ENCODE results near the gene SNX6.

DNA sequence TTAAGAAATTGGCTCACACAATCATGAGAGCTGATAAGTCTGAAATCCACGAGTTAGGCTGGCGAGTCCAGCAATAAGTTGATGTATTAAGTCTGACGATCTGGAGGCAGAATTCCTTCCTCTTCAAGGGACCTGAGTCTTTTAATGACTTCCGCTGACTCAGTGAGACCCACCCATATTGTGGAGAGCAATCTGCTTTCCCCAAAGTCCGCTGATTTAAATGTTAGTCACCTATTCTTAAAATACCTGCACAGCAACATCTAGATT is 97.8 kb downstream of the SPTSSA start:
- PRO-cap: no peak
CAGE:
- cytosol, long polyA minus RNA: no peak
- cytosol, long polyA plus RNA: no peak
- long polyA plus RNA: no peak
- nucleus, long polyA minus RNA: no peak
- nucleus, long polyA plus RNA: no peak

DNA sequence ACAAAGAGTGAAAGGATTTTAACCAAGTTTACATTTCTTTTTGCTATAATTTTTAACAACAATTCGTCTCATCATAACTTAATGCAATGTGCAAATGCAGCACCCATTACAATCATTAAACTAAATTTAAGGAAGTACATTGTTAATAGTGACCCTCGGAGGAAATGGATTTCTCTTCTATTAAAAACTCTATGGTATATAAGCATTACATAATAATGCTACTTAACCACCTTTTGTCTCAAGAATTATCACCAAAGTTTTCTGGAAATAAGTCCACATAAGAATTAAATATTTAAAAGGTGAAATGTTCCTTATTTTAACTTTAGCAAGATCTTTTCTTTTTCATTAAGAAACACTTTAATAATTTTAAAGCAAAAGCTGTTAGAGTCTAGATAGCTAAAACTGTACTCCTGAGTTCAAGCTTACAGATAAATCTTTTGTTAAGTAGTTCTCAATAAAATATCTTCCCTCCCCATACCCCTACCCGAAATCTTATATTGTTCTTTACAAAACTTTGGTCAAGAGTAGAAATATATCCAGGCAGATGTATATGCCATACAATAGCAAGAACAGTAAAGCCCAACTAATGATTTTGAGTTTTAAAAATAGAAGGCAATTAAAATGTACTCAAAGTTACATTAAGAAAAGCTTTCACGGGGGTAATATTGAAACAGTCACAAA is 27.6 kb downstream of the SPTSSA start:
- PRO-cap: no peak
CAGE:
- cytosol, long polyA minus RNA: start-site peak on the minus strand centred at position 4 of the sequence, 123 bp wide, 7 reads; start-site peak on the minus strand centred at position 219 of the sequence, 19 bp wide, 7 reads
- cytosol, long polyA plus RNA: start-site peak on the minus strand centred at position 470 of the sequence, 11 bp wide, 137 and 143 reads in 2 replicates
- long polyA plus RNA: no peak
- nucleus, long polyA minus RNA: no peak
- nucleus, long polyA plus RNA: start-site peak on the minus strand centred at position 486 of the sequence, 45 bp wide, 59 and 57 reads in 2 replicates

GRCh38 chr14:34629321-34630333 is at the start of gene SNX6:
Gene SNX6, minus strand, starts transcription at chr14:34630148.
- PRO-cap: bidirectional peak, plus-strand start at chr14:34630224, minus-strand start at chr14:34630140
CAGE:
- cytosol, long polyA minus RNA: start-site peak on the minus strand at chr14:34630122-34630148, 119 reads
- cytosol, long polyA plus RNA: start-site peak on the minus strand at chr14:34630121-34630187, 1,243 and 1,430 reads in 2 replicates
- long polyA plus RNA: start-site peak on the minus strand at chr14:34630115-34630162, 1,453 and 1,038 reads in 2 replicates
- nucleus, long polyA minus RNA: start-site peak on the minus strand at chr14:34630120-34630150, 913 reads
- nucleus, long polyA plus RNA: start-site peak on the minus strand at chr14:34630114-34630159, 753 and 872 reads in 2 replicates

DNA sequence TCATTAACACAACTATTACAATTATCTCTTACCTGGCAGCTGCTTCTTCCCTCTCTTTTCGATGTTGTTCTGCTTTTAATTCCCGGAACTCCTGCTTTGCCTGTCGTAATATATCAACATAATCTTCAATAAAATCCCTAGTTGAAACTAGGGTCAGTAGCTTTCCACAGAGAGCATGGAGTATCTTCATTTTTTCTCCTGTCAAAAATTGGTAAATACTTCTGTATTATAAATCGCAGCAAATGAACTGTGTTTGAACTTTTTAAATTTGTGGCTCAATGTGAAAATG is 69.3 kb upstream of the CFL2 start:
- PRO-cap: no peak
CAGE:
- cytosol, long polyA minus RNA: start-site peak on the minus strand centred at position 134 of the sequence, 8 bp wide, 20 reads
- cytosol, long polyA plus RNA: no peak
- long polyA plus RNA: no peak
- nucleus, long polyA minus RNA: no peak
- nucleus, long polyA plus RNA: no peak

DNA sequence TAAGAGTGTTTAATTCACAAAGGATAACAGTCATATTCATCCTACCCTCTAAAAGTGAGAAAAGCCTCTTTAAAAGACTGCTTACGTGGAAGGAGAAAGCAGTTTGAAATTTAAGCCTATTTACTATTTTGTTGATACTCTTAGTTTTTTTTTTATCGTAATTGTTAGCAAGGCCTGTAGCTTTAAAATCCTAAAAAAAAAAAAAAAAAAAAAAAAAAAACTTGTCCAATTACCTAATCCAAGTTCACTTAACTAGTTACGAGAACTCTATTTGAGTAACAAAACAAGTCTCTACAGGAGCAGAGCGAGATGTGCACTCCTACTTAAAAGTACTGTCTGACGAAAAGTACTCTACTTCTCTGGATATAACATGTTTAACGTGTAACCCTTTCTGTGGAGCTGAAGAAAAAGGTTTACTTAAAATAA is 2.4 kb downstream of the BAZ1A start:
- PRO-cap: unidirectional peak, plus-strand start at position 302 of the sequence
CAGE:
- cytosol, long polyA minus RNA: no peak
- cytosol, long polyA plus RNA: no peak
- long polyA plus RNA: no peak
- nucleus, long polyA minus RNA: no peak
- nucleus, long polyA plus RNA: no peak

DNA sequence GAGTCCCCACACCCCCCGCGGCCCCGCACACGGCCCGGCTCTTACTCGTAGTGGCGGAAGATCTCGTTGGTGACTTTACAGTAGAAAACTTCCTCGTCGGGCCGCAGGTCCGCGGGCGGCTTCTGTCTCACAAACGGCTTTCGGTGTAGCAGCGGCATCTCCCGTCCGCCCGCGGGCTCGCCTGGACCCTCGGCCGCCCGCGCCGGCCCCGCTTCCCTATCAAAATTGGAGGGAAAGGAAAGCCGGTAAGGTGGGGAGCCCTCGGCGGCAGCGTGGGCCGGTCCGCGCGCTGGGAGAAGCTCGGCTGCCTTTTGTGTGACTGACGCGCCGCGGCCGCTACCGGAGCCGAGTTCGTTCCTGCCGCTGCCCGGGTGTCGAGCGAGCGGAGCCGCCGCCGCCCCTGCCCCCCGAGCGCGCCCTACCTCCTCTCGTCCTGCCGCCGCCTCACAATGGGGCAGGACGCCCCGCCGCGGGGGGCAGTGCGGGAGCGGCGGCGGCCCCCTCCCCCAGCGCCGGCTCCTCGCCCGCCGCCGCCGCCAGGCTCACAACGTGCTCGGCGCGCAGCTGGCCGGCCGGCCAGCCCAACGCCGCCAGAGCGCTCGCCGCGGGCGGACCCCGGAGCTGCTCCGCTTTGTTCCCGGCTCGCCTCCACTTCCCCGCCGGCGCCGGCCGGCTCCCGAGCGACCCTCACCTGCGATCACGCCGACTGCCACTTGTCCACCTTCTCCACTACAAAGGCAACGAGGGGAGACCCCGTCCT is 533 bp downstream of the BAZ1A start:
- PRO-cap: bidirectional peak, plus-strand start at position 106 of the sequence, minus-strand start outside the sequence; bidirectional peak, plus-strand start at position 547 of the sequence, minus-strand start at position 451 of the sequence
CAGE:
- cytosol, long polyA minus RNA: no peak
- cytosol, long polyA plus RNA: no peak
- long polyA plus RNA: no peak
- nucleus, long polyA minus RNA: start-site peak on the minus strand centred at position 439 of the sequence, 25 bp wide, 41 reads
- nucleus, long polyA plus RNA: no peak

- PRO-cap: unidirectional peak, minus-strand start at chr14:35047119
CAGE:
- cytosol, long polyA minus RNA: no peak
- cytosol, long polyA plus RNA: no peak
- long polyA plus RNA: no peak
- nucleus, long polyA minus RNA: no peak
- nucleus, long polyA plus RNA: no peak
Measured at GRCh38 chr14:35046828-35047288, 786 bp downstream of the FAM177A1 start.

GRCh38 chr14:35121024-35121461 is 747 bp downstream of the PPP2R3C start:
- PRO-cap: no peak
CAGE:
- cytosol, long polyA minus RNA: no peak
- cytosol, long polyA plus RNA: no peak
- long polyA plus RNA: no peak
- nucleus, long polyA minus RNA: no peak
- nucleus, long polyA plus RNA: no peak

GRCh38 chr14:35286185-35286620 is 6.0 kb upstream of the PSMA6 start:
- PRO-cap: no peak
CAGE:
- cytosol, long polyA minus RNA: no peak
- cytosol, long polyA plus RNA: no peak
- long polyA plus RNA: no peak
- nucleus, long polyA minus RNA: no peak
- nucleus, long polyA plus RNA: no peak

DNA sequence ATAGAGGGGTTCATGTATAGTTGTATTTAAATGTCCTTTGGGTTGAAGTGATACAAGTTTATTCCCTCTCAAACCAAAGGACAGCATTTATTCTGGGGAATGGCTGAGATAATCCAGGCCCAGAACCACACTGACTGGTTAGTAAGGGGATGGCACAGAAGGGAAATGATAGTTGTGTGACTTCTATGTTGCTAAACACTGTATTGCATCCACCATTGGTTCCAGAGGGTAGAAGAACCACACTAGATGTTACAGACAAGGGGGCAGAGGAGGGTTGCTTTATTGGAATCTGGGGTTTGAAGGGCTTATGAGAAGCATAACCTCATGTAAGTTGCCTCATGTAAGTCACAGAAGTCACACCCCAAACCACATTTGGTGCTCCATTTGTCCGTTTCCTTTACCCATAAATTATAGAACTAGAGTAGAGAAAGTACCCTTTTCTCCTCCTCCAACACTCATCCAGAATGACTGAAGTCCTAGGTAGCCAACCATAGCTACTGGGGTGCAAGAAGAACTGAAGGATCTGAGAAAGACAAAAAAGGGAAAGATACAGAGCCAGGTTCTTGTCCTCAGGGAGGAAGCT is 5.5 kb upstream of the PSMA6 start:
- PRO-cap: no peak
CAGE:
- cytosol, long polyA minus RNA: no peak
- cytosol, long polyA plus RNA: no peak
- long polyA plus RNA: no peak
- nucleus, long polyA minus RNA: no peak
- nucleus, long polyA plus RNA: no peak

GRCh38 chr14:35356560-35356935 is 48.0 kb downstream of the NFKBIA start:
- PRO-cap: no peak
CAGE:
- cytosol, long polyA minus RNA: no peak
- cytosol, long polyA plus RNA: no peak
- long polyA plus RNA: no peak
- nucleus, long polyA minus RNA: no peak
- nucleus, long polyA plus RNA: no peak

GRCh38 chr14:35366205-35366689 is 38.3 kb downstream of the NFKBIA start:
- PRO-cap: no peak
CAGE:
- cytosol, long polyA minus RNA: no peak
- cytosol, long polyA plus RNA: no peak
- long polyA plus RNA: no peak
- nucleus, long polyA minus RNA: no peak
- nucleus, long polyA plus RNA: no peak

DNA sequence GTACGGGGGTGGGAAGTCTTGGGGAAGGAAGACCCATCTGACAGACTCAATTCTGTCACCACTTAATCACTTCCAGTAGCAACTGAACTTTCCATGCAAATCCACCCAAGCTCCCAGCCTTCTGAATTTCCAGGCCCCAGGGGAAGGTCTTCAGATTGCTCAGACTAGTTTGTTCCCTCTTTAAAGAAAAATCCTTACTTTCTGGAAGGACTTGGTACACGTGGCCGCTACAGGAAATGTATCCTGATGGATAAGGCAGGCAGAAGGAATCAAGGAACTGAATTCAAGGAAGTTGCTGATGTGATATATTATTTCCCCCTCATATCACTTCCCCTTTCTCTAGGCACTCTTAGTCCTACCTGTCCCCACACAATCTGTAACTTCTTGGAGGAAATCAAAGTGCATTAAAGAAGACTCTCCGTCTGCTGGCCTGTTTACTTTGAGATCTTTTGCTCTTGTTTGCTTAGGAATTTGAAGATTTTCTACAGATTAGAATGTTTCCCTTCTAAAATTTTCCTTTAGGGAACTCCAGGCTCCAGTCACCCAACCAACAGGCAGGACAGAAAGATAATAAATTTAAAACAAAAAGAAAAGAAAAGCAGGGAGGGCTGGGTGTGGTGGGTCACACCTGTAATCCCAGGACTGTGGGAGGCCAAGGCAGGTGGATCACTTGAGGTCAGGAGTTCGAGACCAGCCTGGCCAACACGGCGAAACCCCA is 6.3 kb downstream of the NFKBIA start:
- PRO-cap: no peak
CAGE:
- cytosol, long polyA minus RNA: no peak
- cytosol, long polyA plus RNA: no peak
- long polyA plus RNA: no peak
- nucleus, long polyA minus RNA: no peak
- nucleus, long polyA plus RNA: no peak

DNA sequence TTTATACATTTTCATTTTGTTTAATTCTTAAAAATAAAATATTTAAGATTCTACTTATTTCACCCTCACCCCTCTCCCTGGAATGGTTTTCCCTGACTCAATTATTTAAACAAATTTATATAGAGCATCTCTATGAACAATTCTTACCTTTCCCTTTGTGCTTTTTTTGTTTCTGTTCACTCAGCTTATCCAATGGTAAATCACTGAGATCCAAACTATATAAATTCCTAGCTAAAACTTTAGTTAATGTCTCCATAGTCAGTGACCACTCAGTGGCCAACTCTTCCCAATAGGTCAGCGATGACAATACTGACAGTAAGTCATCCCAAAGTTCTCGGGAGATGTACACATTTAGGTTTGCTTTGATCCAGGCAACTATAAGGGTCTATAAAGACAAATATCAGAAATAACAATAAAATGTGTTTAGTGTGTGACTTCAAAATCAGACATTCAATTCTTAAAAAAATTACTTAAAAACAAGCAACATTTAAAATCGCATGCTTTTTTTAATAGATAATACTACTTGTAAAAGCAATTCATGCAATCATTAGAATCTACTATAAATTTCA is 86.1 kb downstream of the RALGAPA1 start:
- PRO-cap: no peak
CAGE:
- cytosol, long polyA minus RNA: no peak
- cytosol, long polyA plus RNA: no peak
- long polyA plus RNA: no peak
- nucleus, long polyA minus RNA: no peak
- nucleus, long polyA plus RNA: no peak

DNA sequence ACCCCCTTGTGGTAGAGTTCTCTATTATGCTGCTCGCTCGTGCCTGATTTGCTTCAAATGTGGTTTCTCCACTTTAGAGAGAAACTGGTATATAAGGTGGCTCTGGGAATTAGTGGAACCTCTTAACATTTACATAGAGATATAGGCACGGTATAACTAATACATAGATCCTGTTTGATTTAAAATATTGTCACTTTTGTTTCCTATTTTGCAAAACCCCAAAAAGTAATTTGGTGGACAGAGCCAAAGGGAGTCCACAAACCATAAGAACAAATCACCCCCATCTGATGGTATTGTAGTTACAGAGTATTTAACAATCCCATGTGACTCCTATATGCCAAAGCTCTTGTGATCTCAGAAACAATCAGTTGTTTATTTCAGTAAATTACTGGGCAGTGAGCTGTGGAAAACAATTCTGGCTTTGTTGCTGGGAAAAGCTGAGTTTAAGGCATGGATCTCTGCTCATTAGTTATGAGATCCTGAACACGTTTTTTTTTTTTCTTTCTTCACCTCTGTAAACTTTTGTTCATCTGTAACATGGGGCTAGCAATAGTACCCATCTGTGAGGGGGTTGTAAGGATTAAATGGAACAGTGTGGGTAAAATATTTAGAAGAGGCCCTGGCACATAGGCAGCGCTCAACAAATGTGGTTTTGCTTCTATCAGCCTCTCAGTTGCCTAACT is 159.7 kb downstream of the BRMS1L start:
- PRO-cap: no peak
CAGE:
- cytosol, long polyA minus RNA: no peak
- cytosol, long polyA plus RNA: no peak
- long polyA plus RNA: no peak
- nucleus, long polyA minus RNA: no peak
- nucleus, long polyA plus RNA: no peak

DNA sequence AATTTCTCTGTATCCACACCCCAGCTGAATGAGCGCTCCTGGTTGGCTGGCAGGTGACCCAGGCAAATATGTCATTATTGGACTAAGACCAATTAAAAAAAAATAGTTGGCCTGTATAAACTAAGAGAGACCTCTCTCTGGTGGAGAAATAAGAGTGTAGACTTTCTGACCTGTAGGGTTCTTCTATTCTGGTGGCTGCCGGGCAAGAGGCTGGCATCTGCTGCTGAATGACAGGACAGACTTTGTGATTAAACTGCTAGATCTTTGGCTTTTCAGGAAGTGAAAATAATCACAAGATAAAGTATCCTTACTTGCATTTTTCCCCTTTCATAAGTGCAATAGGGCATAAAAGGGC is 243.5 kb downstream of the BRMS1L start:
- PRO-cap: no peak
CAGE:
- cytosol, long polyA minus RNA: no peak
- cytosol, long polyA plus RNA: no peak
- long polyA plus RNA: no peak
- nucleus, long polyA minus RNA: no peak
- nucleus, long polyA plus RNA: no peak

GRCh38 chr14:36217469-36217880 is 103.0 kb downstream of the MBIP start:
- PRO-cap: no peak
CAGE:
- cytosol, long polyA minus RNA: no peak
- cytosol, long polyA plus RNA: no peak
- long polyA plus RNA: no peak
- nucleus, long polyA minus RNA: no peak
- nucleus, long polyA plus RNA: no peak

DNA sequence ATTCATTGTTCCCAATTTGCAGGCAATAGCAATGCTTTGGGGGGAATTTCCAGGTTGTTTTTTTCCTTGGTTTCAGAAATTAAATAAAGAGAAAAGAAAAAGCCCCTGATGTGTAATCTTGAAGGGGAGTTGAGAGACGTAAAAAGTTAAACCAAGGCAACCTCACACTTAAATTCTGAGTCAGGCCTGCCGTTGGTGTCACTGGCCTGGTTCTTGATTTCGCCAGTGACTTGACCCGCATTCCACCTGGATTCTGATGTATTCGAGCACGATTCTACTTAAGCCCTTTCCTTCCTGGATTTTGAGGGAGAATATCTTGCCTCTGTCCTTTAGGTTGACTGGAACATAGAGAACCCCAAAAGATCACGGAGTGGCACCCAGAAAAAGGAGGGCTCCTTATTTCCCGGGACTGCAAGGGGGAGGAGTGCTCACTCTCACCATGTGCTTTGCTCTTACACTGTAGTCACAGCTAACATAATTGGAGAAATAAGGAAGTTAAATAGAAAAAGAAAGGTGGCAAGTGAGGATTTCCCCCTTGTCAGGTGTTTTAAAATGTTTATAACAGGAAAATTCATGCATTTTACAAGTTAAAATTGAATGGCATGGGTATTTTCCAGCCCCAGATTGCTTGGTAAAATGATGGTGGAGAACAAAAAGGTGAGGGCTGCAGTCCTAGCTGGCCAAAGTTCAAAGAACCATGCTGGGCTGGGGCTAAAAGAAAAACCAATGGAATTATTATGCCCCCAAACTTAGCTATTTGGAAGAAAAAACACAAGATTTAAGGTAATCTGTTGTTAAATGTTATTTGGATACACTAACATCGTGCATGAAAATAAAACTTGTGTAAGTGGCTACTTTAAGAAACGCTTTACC is 9.0 kb downstream of the FOXA1 start:
- PRO-cap: no peak
CAGE:
- cytosol, long polyA minus RNA: no peak
- cytosol, long polyA plus RNA: no peak
- long polyA plus RNA: no peak
- nucleus, long polyA minus RNA: no peak
- nucleus, long polyA plus RNA: no peak

- PRO-cap: no peak
CAGE:
- cytosol, long polyA minus RNA: no peak
- cytosol, long polyA plus RNA: no peak
- long polyA plus RNA: no peak
- nucleus, long polyA minus RNA: no peak
- nucleus, long polyA plus RNA: no peak
Measured at GRCh38 chr14:37592256-37593105, 2.6 kb downstream of the FOXA1 start.

DNA sequence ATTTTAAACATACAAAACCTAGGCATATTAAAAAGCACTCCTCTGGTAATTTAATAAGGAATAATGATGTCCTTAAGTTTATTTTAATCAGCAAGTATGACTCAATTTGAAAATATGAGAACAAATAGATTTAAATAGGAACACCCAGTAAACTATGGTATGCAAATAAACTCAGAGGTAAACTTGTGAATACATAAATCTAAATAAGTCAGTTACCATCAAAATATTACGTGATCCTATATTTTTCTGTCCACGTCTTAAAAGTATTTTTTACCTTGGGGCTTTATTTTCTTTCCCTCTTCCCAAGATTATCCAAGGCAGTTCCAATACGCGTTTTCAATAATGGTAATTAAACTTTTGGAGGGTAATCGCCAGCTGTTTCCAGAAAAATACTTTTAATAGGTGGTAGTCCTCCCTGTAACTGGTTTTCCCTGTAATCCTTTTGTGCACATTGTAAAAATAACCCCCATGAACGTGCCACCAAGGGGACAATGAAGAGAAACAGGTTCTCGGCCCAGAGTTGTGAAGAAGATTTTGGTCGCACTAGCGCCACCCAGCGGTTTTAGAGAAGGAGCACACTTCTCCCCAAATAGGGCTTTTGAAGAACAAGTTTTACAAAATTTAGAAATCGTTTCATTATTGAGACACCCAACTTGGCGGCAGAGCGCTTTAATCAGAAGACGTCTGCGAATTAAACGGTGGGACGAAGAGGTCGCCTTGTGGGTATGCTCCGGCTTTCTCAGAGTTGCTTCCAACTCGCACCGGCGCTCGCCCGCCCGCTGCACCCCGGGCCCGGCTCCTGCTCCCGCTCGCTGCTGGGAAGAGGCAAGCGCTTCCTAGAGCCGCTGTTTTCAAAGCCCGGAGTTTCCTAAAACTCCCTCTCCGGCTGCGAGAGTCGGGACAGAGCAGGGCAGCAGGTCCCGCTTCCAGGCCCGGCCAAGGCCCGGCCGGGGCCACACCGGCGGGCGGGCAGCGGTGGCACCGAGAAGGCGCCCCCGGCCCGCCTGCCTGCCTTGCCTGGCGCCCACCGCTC is 931 bp downstream of the FOXA1 start:
- PRO-cap: no peak
CAGE:
- cytosol, long polyA minus RNA: no peak
- cytosol, long polyA plus RNA: no peak
- long polyA plus RNA: no peak
- nucleus, long polyA minus RNA: no peak
- nucleus, long polyA plus RNA: no peak